ENCODE measurements around a stretch of chr1.

DNA sequence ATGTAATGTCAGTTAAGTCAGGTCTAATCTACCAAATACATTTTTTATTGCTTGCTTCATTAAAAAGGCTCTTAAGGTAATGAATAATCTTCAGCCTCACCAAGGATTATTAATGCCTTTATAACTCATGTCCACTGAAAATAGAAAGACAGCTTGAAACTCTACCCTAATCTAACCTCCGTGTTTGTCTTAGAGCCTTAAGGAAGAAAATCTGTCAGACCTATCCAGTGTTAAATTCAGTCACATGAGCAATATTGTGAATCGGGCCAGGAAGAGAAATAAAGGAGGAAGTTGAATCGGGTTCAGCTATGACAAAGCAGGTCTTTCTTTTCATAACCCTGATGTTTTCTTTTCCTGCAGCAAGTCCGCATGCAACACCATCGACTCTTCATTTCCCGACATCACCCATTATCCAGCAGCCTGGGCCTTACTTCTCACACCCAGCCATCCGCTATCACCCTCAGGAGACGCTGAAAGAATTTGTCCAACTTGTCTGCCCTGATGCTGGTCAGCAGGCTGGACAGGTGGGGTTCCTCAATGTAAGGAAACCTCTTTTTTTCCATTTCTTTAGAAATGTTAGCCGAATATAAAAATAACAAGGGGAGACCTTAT, 321.1 kb downstream of the TM2D1 start:
- PRO-cap: unidirectional peak, plus-strand start at position 350 of the sequence

- PRO-cap: no peak
Measured at GRCh38 chr1:61420753-61421259, 304.1 kb downstream of the TM2D1 start.

- PRO-cap: unidirectional peak, plus-strand start at chr1:62069236
Measured at GRCh38 chr1:62068924-62069441, 125.7 kb upstream of the L1TD1 start.

- PRO-cap: no peak
Measured at GRCh38 chr1:62371354-62371752, 52.1 kb upstream of the KANK4 start.

DNA sequence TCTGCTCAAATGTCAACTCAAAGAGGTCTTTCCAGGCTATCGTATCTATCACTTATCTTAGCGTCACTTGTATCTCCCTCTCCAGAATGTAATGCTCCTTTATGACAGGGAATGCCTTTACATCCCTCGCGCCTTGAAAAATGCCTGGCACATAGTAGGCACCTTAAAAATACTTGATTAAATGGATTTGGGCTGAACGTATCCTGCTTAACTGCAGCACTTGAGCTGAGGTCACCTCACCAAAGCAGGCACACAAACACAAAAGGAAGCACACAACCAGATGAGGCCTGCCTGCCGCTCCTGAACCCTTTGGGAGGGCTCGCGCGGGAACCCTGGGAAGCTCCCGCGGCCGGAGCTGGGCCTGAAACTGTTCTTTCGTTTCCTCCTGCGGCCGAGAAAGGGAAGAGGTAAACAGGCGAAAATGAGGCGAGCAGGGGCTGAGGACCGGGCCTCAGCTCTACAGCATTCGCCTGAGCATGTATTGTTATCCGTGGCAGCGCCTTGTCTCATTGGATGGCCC, 1.1 kb upstream of the USP1 start:
- PRO-cap: bidirectional peak, plus-strand start at position 373 of the sequence, minus-strand start at position 311 of the sequence

DNA sequence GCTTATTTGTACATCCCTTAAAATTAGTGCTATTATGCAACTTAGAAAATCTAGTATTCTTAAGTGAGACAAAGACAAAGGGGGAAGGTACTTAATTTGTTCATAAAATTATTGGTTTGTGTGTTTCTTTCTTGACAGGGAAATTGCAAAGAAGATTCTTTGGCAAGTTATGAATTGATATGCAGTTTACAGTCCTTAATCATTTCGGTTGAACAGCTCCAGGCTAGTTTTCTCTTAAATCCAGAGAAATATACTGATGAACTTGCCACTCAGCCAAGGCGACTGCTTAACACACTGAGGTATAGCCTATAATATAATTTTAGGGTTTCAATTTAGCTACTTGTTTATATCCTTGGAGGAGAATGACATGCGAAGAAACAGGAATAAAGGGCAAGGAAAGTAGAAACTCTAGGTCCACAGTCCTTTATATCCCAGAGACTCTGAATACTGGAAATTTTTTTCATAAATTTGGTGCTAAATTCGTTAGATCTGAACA, 6.2 kb downstream of the USP1 start:
- PRO-cap: no peak

- PRO-cap: no peak
Measured at GRCh38 chr1:62444450-62444969, 7.7 kb downstream of the USP1 start.

- PRO-cap: no peak
Measured at GRCh38 chr1:62732242-62732699, 44.1 kb upstream of the DOCK7 start.

DNA sequence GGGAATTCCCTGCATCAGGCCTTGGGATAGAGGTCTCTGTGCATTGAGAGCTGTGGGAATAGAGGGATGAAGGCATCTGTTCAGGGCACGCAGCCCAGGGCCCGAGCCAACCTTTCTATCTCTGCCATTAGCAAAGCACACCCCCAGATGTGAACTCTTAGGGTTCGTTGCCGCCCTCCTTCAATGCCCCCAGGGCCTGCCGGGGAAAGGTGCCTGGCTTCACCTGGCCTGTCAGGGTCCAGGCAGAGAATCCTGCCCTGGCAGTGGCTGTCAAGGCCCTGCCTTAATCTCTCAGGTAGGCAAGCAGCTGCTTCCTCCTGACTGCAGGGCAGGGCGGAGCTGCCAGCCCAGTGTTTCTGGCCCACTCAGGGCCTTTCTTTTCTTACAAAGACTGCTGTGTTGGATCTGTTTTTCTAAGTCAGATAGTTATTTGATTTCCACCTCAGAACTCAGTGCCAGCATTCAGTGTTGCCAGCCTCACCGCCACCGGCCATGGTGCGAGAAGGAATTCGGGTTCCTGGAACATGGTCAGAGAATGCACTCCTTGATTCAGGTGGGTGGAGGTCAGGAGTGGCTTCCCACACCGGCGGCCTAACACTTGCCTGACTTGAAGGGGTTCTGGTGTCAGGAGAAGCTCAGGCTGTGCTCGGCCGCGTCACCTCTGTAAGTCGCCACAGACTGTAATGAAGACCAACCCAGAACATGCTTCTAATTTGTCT, 76.2 kb downstream of the PGM1 start:
- PRO-cap: no peak

GRCh38 chr1:63704982-63705473, 68.8 kb upstream of the ROR1 start:
- PRO-cap: no peak

DNA sequence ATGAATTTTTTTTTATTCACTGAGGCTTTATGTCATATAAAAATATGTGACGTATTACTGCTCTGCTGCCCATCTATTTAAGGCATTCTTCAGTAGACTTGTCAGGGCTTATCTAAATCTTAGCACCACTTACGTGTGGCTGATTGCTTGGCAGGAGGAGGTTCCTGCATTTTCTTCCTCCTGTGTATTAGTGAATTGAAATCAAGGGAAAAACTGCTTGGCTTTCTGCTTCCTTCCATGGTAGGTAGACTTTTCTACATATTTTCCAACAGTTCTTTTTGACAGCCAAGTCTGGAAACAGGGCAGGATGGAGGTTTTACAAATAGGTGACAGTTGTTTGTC, 80.3 kb downstream of the ROR1 start:
- PRO-cap: no peak

- PRO-cap: no peak
Measured at GRCh38 chr1:63913723-63914542, 140.1 kb downstream of the ROR1 start.

DNA sequence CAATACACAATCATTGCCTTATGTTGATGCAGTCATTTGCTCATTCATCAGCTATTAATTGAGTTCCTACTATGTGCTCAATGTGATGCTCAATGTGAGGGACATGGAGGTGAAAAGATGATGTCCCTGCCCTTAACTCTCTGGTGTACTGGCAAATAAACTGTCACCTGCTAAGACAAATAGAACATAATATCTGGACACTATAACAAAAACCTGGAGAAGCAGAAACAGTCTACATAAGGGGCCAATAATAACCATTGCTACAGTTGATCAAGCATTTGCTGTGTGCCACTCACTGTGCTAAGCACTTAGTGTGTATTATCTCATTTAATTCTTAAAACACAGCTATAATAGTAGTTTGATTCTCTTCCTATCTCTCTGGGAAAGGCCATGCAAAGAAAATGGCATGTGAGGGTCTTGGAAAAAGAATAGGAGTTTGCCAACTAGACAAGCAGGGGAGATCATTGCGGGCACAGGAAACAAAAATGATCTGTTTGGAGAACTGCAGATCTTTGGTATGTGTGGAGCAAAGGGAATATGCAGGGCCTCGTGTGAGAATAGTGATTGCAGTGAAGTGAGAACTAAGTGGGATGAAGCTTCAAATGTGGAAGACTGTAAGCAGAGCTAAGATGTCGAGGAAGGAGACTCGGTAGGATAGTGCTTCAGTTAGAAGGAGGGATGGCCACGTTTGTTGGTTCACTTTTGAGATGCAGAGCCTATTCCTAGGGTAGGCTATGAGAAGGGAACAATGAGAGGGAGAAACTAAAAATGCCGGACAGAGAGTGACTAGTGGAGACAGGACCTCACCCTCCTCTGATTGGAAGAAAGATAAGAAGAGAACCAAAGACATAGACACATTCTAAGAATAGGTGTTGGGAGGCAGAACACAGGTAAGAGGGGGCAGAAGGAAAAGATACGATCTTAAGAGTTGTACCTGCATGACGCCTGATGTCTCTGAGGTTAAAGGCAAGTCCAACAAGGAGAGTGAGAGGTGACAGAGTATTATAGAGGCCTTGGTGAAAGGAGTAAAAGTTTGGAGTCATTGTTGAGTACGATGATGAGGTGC, 125.2 kb upstream of the UBE2U start:
- PRO-cap: no peak

DNA sequence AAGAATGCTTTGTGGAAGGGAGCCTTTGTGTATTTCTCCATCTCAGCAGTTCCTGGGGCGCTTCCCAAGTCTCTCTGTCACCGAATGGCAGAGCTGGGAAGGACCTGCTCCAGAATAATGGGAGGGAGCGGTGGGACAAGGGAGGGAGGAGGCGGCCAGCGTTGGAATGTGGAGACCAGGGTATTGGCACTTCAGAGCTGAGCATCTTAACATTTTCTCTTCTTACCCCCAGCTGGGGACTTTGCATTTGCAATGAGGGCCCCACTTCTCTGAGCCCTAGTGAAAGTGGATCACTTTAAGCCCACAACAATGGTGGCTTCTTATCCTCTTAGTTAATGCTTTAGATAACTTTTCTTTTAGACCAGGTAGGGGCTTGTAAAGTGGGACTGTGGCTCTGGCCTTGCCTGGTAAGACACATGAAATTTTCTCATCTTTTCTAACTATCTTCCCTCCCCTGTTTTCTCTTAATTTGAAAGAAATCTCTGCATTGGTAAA, 24.0 kb downstream of the CACHD1 start:
- PRO-cap: no peak

- PRO-cap: no peak
Measured at GRCh38 chr1:64840944-64841734, 96.3 kb downstream of the RAVER2 start.

- PRO-cap: no peak
Measured at GRCh38 chr1:64894795-64895160, 71.6 kb downstream of the JAK1 start.

DNA sequence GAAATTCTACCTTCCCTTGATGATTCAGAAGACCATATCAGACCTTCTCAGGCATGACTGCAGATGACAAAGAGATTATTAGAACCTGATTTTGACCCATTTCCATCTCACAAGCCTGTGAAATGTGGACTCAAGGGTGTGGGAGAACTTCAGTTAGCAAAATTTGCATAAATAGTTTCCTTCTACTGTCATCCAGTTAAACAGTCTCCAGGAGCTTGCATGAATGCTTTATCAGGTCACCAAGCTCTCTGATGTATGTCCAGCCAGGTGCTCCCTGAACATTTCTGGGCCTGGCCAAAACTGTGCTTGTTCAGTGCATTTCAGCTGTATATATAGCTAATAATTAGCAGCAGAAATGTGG, 67.8 kb downstream of the JAK1 start:
- PRO-cap: no peak

DNA sequence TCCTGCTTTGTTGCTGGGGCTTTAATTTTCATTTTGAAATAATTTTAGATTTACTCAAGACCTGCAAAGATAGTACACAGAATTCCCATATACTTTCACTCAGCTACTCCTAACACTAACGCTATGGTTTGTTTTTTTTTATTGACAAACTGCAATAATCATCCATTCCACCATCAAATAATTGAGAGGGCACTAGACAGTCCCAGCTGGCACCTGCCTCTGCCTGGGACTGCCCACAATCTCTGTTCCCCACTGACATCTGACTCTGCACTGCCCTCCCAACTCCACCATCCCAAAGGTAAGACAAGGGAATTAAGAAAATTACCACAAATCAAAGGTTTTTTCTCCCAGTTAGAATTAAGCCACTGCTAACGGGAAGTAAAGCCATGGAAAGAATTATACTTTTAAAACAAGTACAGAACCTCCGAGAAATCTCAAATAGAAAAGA, 33.7 kb downstream of the JAK1 start:
- PRO-cap: no peak

- PRO-cap: no peak
Measured at GRCh38 chr1:64962265-64963022, 3.9 kb downstream of the JAK1 start.

GRCh38 chr1:65002093-65003010, 36.0 kb upstream of the JAK1 start:
- PRO-cap: bidirectional peak, plus-strand start at chr1:65002585, minus-strand start at chr1:65002345; bidirectional peak, plus-strand start at chr1:65002670, minus-strand start at chr1:65002673; bidirectional peak, plus-strand start at chr1:65002772, minus-strand start at chr1:65002836